NT2/D1 (cell line): ENCODE data around the genes SH3RF2, POU4F3, TCERG1 and GPR151.

GRCh38 chr5:142608006-142608503 lies 77.8 kb downstream of the FGF1 start:
- RRBS, 2 experiments: no CpG with 5 or more reads among the region's 7 CpGs

GRCh38 chr5:142778526-142779243 lies 8.5 kb downstream of the ARHGAP26 start:
- RRBS, 2 experiments: no CpG with 5 or more reads among the region's 2 CpGs

GRCh38 chr5:142795260-142795741 lies 25.1 kb downstream of the ARHGAP26 start:
- RRBS, 2 experiments: no CpG with 5 or more reads among the region's 4 CpGs

DNA sequence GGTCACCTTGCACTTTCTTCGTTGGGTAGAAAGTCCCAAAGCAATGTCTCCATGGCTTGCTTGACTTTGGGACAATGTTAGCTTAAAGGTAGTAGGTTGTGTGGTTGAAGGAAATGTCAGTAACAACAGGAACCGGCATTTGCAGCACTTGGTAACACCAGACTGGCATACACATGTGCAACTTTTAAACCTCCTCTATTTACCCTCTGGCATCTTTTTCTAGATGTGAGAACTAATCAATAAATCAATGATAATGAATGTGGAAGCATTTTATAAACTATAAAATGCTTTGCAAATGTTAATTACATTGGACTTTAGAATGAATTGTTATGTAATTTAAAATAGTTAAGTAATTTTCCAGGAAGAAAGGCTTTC lies 293.1 kb downstream of the NR3C1 start:
- RRBS, 2 experiments: no CpG with 5 or more reads among the region's 2 CpGs

DNA sequence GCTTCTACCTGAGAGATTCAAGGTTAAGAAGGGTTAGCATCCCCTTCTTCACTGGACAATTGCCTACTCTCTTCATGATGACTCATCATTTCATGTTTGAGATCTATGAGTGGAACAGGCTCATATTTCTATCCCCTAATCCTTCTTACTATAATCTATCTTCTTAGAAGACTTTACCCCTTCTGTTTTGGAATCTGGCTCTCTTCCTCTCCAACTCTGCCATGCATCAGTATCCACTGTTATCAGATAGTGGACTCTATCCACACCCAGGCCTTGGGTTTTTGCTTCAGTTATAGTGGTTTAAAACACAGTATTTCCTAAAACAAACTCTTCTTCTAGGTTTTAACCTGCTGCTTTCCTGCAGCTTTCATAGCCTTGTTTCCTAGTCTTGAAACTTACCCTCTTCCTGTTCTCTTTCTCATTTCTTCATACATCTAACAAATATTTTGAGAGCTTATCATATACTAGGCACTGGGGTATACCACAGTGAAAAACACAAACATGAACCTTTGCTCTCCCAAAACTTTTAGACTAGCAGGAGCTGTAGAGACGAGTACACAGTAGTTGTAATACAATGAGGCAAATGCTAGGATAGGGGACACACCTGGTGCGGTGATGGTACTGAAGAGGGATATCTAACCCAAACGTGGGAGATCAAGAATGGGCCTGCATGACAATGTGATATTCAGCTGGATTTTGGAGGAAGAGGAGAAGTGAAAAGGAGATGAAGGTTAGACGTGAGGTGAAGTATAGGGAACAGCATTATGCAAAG lies 54.0 kb downstream of the NR3C1 start:
- RRBS, 2 experiments: no CpG with 5 or more reads among the region's 4 CpGs

DNA sequence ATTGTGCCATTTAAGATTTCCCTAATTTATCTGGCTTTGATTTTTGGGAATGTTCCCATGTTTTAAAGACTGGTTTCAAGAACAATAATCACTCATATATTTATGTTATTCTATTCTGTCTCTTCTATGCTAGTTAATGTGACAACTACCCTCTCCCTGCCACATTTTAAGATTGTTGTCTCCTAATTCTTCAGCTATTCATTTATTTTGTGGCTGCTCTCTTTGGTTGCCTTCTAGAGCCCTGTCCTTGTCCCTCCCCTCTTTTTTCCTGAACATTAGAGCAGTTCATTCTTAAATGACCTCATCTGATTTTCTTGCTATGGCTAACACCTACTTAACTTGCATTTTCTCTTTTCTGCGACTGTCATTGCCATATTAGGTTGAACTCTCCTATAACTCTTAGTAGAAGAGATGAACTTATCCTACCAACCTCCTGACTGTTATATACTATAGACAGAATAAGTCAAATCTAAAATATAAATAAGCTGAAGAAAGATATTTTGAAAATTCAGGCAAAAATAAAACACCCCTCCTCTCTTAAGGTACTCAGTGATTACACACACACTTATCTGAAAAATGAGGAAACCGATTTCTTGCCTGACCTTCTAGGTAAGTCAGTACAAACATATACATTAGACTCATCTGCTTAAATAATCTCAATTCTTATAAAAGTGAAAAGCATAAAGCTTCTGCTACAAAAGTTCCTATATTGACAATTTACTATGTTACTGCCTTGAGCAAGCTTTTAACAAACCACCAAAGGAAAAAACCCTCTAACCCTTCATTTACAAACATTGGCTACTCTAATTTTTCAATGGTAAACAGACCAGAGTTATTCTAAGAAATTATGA lies 15.9 kb downstream of the NR3C1 start:
- RRBS, 2 experiments: no CpG with 5 or more reads among the region's 2 CpGs

GRCh38 chr5:143392600-143393501 lies 10.6 kb downstream of the NR3C1 start:
- RRBS, 2 experiments: no CpG with 5 or more reads among the region's 6 CpGs

DNA sequence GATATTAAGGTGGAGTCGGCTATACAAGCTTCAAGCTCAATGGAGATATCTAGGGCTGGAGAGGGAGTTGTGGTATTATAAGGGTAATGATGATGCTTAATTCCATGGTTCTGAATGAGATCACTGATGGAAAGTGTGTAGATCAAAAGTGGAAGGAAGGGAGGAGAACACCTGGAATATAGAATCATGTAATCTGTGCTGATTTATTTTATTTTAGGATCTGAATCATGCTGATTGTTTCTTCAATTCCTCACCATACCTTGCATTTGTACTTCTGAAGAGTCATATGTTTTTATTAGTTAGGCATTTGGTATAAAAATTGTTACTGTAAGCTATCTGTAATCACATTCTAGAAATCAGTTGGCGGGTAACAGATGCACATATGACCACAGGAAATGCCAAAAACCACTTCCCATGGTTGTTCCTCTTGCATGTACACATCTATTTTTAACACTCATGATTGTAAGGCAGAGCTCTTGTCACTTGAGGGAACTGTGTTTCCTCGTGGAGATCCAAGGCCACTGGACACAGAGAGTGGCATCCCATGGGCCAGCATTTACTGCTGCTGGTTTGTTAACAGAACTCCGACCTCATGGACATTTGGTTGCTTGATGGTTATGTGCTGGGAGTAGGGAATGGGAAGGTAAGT lies 201.7 kb upstream of the NR3C1 start:
- RRBS, 2 experiments: no CpG with 5 or more reads among the region's 4 CpGs

DNA sequence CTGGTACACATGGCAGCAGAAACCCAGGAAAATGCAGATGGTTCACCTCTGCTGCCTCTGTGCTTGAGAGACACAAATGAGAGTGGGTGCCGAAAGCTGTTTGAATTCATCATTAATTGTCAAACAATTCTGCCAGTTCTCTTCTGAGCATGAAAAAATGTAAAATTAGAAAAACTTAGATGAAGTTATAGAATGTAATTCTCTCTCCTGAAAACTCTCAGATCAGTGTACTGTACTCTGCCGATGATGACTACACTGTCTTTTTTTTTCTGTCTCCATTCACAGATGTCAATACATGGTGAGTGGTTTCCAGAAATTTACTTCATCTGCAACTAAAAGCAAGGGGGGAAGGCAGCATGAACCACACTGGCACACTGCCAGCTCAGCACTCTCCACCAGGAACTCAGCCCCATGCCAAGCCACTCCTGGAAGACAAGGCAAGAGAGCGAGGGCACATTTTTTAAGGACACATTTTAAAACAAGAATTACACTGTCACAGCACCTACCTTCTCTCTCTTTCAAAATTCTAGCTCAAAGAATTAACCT lies 75.2 kb downstream of the HMHB1 start:
- RRBS, 2 experiments: no CpG with 5 or more reads among the region's 3 CpGs

DNA sequence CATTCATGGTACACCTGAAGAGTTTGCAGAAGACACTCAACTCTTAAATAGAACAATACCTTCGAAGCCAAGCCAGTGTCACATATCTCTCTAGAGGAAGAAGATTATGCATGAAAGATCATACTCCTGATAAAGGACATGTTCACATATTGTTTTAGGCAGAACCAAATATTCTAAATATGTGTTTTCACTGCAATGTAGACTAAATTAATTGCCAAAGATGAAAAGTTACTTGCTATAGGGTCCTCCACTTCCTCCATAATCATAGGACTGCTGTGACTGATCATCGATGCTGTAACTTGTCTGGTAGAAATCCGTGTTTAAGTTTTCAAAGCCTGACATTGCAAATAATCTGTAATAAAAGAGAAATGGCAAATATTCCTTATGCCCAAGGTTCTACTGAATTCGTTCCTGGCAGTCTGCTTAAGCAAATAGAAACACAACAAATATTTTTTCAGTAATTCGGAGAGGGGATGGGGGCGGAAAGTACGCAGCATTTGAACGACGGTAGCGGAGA lies 787 bp downstream of the YIPF5 start:
- RRBS, 2 experiments: no CpG with 5 or more reads among the region's 10 CpGs

- RRBS, 2 experiments: 49 to 74% methylated on average over 6 of the region's 12 CpGs
Measured at GRCh38 chr5:145834644-145834999, 520 bp downstream of the PRELID2 start.

DNA sequence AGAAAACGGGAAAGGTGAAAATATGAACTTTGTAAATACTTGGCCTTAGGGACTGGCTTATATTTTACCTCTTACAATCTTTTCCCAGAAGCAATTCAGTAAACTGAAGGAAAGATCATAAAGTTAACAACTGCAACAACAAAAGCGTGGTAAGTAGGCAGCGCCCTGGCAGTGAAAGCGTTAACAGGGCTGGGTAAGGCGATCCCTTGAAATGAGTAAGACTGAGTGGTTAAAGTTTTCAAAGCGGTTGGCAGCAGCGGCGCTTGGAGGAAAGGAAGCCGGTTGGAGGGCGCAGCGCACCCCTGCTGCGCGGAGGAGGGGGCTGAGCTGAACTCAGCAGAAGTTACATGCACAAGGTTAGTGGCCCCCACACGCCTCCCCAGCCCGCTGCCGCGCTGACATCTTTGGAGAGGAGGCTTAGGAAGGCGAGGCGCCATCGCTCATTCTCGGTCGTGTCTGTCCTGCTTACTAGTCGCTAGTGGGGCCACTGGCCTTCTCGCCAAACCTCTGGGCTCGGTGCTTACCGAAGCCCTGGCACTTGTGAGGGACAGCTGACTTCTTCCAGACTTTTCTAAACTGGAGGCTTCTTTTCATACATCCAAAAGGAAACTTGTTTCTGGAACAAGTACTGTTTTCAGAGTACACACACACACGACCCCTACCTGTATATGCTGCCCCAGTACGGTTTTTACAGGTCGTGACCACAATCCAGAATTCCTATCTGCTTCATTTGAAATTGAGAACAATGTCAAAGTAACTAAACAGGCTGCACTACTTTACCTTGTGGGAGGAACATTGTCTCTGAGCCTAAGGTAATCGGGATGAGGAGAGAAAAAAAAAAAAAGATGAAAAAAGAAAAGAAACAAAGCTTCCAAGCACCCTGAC lies at the start of gene SH3RF2:
Gene SH3RF2, plus strand, starts transcription at position 240 of the 885 bp plus-strand sequence.
- RRBS, 2 experiments: no CpG with 5 or more reads among the region's 30 CpGs

- RRBS, 2 experiments: under 1 to 2% methylated on average over 9 of the region's 41 CpGs
Measured at GRCh38 chr5:146338681-146339198, at the start of gene POU4F3. Gene POU4F3 (plus strand): TSS chr5:146338839.

- RRBS, 2 experiments: no CpG with 5 or more reads among the region's 10 CpGs
Measured at GRCh38 chr5:146428564-146429166, 18.5 kb upstream of the TCERG1 start.

GRCh38 chr5:146446725-146447427 lies at the start of gene TCERG1:
Gene TCERG1 (plus strand): TSS chr5:146447333.
- RRBS, 2 experiments: 2 to 3% methylated on average over 2 of the region's 41 CpGs

DNA sequence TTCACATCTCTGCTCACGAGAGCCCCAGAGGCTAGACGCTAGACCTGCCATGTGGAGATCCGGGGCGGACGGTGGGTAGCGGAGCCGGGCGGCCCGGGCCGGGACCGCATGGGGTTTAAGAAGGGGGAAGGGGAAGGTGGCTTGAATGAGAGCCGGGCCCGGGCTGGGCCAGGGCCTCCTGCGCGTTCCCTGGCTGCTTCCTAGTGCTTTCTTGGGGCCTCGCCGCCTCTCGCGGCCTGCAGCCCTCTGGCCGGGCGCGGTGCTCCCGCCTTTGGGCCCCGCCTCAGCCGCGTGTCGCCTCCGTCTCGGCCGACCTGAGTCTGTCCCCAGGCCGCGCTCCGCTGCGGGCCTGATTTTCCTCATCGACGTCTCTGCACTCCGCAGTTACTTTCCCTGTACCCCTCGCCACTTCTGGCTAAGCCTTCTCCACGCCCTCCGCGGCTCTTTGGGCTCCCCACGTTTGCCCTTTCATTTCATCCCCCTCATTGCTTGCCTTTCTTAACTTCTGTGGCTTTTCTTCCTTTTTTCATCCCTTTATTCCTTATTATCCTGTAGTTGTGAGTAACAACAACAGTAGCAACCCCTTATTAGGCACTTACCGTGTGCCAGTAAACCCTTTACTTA lies 407 bp downstream of the TCERG1 start:
- RRBS, 2 experiments: 2 to 3% methylated on average over 7 to 12 of the region's 43 CpGs

GRCh38 chr5:146448052-146448582 lies 984 bp downstream of the TCERG1 start:
- RRBS, 2 experiments: no CpG with 5 or more reads among the region's 6 CpGs

DNA sequence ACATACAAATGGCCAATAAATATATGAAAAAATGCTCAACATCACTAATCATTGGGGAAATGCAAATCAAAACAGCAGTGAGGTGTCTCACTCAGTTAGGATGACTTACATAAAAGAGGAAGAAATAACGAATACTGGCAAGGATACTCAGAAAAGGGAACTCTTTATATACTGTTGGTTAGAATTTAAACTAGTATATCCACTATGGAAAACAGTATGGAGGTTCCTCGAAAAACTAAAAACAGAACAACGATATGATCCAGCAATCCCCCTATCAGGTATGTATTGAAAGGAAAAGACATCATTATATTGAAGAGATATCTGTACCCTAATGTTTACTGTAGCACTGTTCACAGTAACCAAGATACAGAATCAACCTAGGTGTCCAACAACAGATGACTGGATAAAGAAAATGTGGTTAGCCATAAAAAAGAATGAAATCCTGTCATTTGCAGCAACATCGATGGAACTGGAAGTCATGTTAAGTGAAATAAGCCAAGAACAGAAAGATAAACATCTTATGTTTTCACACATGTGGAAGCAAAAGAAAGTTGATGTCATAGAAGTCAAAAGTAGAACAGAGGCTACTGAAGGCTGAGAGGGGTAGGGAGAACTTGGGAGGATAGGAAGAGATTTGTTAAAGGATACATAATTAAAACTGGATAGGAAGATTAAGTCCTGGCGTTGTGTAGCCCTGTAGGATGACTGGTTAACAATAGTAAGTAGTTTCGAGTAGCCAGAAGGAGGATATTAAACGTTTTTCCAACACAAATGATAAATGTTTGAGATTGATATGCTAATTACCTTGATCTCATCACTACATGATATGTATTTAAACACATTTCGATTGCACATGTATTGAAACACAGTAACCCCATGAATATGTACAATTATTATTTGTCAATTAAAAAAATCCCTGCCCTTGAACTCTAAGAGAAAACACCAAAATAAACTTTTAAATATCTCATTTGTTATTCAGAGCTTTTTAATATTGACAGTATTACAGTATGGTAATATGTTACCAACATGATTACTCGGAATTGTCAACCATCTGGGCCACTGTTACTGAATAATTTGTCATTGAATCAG lies 27.2 kb downstream of the GPR151 start:
- RRBS, 2 experiments: no CpG with 5 or more reads among the region's 9 CpGs

DNA sequence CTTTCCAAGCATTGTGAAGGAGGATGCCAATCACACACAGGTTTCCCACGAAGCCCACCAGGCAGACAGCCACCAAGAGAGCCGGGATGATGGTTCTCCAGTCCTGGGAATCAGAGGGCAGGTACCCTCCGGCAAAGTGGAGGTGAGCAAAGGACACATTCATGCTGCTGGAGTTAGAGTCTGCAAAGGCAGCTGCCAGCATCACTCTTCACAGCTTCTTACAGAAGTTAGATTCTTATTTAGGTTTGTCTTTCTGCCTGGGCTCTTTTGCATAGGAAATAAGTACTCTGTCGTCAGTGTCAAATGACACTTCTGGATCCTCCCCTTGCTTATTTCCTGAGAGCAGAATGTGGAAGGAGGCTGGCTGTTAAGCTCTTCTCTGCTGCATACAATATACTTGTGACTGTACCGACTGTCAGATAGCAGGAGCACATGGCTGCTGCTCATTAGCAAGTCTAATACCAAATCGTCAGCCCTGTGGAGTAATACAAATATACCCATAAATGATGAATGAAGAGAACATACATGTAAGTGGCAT lies at the start of gene GPR151:
Gene GPR151, minus strand, starts transcription at position 279 of the 538 bp plus-strand sequence.
- RRBS, 2 experiments: no CpG with 5 or more reads among the region's 6 CpGs

DNA sequence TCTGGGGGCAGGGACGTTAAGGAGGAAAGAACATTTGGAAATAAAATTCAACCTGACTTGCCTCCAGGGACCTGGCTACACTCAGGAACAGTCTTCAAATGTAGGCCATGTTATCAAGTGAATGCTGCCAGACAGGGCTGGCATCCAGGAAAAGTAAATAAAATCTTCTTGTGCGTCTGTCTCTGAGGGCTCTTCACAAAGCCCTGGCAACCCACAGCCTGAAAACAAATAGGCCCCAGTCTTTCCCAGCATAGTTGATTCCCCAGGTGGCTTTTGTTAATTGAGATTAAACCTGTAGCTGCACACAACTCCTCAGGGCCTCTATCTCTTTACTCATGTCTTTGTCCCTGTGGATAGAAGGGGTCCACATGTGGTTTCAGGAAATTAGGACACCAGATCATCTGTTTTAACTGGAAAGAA lies 55.5 kb downstream of the STK32A start:
- RRBS, 2 experiments: no CpG with 5 or more reads among the region's 2 CpGs